Right common carotid artery plus branches (tissue), 1 donor: ENCODE results near the gene CAMK1.

GRCh38 chr3:9384976-9385846 is 12.2 kb upstream of the SETD5 start:
- PRO-cap: no peak

DNA sequence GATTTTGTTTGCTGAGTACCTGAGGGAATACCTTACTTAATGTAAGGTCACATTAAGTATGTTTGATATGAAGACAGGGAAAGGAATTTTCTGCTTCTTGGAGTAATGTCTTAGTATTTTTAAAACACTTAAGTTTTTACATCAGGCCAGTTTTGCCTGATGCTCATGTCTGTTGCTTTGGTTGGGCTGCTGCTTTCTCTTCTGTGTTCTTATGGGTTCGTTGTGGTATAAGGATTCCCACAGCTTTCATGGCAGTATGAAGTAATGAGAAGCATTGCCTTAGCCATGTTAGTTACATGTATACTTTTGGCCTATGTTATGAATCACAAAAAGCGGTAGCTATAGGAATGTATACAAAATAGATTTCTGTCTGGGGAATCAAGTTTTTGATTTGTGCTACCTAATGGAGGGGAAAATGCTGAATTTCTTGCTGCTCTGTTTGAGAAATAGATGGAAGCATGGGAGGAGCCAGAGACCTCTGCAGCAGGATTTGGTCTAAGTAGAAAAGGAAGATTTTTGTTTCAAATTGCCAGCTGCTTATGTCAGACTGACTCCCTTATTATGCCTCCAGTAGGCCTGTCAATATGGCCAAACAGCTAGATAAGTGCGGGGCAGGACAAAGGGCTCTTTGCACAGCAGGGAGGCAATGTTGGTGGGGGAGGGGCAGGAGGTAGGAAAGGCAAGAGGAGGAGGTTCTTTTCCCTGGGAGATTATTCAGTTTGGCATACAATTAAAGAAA is 5.2 kb downstream of the SETD5 start:
- PRO-cap: no peak

DNA sequence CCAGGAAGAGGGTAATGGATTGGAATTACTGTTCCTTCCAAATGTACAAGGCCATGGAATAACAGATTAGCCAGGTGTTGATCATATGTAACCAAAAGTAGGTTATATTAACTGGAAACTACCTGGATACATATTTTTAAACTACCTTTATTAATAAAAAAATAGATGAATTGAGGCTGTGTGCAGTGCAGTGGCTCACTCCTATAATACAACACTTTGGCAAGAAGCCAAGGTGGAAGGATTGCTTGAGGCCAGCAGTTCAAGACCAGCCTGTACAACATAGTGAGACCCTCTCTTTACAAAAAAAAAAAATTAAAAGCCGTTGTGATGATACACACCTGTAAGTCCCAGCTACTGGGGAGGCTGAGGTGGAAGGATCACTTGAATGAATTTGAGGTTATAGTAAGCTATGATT is 43.3 kb downstream of the SETD5 start:
- PRO-cap: unidirectional peak, plus-strand start at position 168 of the sequence

DNA sequence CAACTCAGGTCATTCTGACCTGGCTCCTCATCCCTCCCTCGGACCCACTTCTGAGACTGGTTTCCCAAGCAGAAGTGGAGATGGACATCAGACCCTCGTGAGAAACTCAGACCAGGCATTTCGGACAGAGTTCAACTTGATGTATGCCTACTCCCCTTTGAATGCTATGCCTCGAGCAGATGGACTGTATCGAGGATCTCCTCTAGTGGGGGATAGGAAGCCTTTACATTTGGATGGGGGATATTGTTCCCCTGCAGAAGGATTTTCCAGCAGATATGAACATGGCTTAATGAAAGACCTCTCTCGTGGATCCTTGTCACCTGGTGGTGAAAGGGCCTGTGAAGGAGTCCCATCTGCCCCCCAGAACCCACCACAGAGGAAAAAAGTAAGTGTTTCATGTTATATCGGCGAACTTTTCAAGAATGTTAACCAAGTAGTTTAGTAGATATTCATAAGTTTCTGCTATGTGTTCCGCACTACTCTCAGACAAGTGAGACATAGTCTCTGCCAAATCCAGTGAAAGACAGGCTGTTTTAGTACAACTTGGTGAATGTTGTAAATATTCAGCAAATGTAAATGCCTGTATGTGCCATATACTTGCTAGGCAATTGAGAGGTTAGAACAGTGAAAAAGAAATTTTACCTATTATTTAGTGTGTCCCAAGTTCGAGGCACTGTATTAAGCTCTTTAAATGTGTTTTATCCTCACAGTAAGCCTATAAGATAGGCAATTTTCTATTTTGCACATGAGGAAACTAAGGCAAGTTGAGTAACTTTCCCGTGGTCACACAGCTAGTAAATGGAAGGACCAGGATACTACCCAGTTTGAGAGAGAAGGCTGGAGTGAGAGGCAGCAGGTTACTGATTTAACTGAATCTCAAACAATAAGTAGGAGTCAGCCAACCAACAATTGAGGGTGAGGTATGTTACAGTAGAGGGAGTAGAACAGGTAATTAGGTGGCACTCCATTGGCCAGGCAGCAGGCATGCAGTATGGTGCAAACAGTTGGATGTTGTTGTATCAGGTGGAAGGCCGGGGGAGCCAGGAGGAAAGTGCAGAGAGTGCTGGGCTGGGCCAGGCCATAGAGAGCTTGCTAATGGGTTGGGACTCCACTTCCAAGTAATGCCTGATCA is 73.5 kb downstream of the SETD5 start:
- PRO-cap: no peak

GRCh38 chr3:9477303-9477787 is 76.3 kb downstream of the LHFPL4 start:
- PRO-cap: no peak

DNA sequence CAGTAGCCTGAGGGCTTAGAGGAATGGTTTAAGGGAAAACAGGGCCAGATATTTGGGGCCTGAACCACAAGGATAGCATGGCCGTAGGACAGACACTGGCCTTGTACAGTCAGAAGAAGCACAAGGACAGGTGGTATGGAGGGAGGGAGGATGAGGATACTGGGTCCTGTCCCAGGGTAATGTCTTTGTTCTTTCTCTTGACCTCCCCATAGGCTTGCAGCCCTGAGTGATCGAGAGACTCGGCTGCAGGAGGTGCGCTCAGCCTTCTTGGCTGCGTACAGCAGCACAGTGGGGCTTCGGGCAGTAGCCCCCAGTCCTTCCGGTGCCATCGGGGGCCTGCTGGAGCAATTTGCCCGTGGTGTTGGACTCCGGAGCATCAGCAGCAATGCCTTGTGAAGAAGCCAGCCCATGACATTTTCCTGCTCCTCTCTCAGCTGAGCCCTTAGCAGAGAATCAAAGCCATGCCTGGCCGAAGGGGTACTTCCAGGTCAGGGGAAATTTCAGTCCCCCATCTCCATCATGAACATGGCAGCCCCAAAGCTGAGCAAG is 2.0 kb upstream of the CPNE9 start:
- PRO-cap: no peak

DNA sequence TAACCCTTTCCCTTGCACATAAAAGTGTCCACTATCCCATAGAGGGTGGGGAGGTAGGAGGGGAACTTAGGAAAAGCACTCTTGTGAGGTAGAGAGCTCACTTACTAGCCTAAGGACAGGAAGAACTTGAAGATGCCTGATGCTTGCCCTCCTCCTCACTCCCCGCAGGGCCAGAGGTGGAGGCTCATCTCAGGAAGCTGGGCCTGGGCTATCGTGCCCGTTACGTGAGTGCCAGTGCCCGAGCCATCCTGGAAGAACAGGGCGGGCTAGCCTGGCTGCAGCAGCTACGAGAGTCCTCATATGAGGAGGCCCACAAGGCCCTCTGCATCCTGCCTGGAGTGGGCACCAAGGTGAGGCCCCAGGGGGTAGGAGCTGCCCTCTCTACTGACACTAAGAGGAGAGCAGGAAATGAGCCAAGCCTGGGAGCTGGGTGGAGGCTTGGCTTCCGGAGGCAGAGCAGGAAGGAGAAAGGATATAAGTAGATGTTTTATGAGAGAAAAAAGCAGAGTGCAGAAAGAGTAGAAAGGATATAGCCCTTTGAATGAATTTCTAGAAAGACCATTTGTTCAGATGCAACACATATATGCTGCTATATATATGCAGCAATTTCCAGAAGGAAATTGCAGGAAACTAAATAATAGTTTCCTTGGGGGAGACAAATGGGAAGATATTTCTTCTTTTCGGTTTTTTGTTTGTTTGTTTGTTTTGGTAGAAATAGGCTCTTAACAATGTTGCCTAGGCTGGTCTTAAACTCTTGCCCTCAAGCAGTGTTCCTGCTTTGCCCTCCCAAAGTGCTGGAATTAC is 5.0 kb downstream of the OGG1 start:
- PRO-cap: no peak

DNA sequence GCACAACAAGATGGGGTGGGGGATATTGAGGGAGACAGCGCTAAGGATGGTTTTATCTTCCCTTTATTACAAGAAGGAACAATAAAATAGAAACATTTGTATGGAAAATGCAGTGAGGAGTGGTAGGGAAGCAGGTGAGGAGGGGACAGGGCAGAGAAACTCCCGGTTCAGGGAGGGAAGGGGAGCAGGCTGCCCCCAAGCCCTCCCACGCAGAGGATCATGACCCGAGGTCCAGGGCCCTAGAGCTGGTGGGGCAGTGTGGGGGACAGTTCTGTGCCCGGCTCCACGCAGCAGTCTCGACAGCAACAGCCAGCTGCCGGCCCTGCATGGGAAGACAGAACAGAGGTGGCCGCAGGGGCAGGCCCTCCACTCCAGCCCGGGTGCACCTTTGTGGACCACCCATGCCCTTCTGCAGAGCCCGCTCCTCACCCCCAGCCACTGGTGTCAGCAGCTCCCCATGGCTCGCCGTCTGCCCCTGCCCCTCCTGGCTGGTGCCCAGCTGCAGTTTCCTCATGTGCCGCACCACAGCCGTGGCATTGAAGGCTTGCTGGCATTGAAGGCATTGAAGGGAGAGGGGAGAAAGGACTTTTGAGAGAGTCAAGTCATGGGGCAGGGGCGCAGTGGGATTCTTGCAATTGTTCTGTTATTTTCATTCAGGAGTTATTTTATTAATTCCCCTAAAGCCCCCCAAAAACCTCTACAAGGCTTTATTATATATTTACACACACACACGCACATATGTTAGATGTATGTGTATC is 7.7 kb downstream of the OGG1 start:
- PRO-cap: no peak

DNA sequence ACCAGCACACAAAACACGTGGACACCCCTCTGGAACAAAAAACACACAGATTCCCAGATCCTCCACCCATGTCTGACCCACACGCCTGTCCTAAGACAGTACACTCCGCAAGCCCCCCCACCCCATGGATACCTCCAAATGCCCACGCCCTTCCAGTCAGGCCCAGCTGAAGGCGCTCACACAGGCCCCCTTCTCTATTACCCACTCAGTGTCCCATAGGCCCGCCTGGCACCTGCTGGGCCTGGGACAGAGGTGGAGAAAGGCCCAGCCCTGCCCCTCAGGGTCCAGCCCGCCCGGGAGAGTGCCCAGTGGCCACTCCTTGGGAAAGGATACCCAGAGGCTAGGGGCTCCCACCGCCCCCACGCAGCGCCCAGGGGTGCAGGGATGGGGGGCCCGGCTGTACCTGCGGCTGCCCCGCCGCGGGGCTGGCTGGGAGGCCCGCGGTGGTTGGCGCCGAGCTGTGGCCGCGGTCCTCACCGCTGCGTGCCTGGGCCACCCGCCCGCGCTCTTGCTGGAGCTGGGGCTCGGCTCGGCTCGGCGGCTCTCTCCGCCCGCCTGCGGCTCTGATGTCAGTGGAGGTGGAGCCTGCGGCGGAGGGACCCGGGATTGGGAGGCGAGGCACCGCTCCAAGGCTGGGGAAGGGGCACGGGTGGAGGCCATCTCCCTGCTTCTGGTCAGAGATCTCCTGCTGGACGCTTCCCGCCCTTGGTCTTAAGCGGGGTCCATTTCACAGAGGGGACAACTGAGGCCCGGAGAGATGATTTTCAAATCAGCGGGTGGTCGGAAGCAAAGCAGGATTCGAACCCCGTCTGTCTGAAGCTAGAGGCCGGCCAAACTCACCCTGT is at the start of gene CAMK1:
TSS of gene CAMK1 (minus strand) at position 519 of the 845 bp plus-strand sequence.
- PRO-cap: bidirectional peak, plus-strand start at position 572 of the sequence, minus-strand start at position 510 of the sequence

- PRO-cap: no peak
These were observed 3.8 kb upstream of the IL17RE start for GRCh38 chr3:9898799-9899223.

DNA sequence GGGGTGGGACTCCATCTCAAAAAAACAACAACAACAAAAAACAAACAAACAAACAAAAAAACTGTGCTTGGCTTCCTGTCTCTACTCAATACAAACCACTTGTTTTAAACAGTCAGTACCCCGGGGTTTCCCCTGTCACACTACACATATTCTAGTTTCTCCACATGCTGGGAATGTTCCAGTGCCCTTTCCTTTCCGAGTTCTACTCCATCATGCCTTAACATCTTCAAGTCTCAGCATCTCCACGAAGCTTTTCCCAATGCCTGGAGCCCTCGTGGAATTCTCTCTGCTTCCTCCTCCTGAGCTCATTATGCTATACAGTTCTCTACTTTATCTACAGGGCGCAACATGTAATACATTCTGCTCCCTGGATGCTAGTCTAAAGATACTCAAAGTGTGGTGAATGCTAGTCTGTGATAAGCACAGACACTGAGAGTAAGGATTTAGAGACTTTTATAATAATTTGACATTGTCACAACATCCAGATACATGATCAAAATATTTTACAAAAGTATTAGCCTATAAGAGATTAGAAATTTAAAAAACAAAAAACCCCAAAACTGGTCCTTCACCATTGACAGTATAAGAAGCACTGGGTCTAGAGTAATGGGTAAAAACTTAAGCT is 7.7 kb downstream of the EMC3 start:
- PRO-cap: no peak

DNA sequence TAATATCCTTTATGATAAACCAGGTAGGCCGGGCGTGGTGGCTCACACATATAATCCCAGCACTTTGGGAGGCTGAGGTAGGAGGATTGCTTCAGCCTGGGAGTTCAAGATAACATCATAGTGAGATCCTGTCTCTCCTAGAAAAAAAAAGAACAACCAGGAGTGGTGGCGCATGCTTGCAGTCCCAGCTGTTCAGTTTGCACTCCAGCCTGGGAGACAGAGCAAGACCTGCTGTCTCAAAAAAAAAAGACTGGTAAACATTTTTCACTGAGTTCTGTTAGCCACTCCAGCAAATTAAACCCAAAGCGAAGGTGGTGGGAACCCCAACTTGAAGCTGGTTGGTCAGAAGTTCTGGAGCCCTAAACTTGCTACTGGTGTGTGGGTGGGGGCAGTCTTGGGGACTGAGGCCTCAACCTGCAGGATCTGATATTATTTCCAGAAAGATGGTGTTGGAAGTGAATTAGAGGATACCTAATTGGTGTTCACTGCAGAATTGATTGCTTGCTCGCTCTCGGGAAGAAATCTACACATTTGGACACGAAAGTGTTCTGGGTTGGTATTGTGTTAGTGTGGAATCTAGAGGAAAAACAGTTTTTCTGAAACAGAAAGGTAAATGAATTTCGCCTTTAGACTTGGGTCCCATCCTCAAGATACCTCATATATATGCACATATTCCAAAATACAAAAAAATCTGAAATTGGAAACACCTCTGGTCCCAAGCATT is 9.4 kb upstream of the IRAK2 start:
- PRO-cap: no peak

GRCh38 chr3:10212349-10212796 is 35.9 kb upstream of the TATDN2 start:
- PRO-cap: no peak

DNA sequence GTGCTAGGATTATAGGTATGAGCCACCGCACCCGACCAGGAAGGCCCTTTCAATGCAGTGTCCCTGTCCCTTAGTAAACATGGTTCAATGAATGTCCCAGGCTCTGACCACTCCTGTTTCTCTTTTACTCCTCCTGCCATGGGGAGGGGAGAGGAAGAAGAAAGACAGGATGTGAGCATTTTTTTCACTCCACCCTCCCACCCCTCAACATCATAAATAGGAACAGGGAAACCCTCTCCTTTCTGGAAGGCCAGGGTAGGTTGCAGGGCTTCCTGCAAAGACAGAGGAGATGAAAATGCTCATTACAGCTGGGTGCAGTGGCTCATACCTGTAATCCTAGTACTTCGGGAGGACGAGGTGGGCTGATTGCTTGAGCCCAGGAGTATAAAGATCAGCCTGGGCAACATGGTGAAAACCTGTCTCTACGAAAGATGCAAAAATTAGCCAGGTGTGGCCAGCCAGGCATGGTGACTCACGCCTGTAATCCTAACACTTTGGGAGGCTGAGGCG is 7.4 kb upstream of the TATDN2 start:
- PRO-cap: no peak

DNA sequence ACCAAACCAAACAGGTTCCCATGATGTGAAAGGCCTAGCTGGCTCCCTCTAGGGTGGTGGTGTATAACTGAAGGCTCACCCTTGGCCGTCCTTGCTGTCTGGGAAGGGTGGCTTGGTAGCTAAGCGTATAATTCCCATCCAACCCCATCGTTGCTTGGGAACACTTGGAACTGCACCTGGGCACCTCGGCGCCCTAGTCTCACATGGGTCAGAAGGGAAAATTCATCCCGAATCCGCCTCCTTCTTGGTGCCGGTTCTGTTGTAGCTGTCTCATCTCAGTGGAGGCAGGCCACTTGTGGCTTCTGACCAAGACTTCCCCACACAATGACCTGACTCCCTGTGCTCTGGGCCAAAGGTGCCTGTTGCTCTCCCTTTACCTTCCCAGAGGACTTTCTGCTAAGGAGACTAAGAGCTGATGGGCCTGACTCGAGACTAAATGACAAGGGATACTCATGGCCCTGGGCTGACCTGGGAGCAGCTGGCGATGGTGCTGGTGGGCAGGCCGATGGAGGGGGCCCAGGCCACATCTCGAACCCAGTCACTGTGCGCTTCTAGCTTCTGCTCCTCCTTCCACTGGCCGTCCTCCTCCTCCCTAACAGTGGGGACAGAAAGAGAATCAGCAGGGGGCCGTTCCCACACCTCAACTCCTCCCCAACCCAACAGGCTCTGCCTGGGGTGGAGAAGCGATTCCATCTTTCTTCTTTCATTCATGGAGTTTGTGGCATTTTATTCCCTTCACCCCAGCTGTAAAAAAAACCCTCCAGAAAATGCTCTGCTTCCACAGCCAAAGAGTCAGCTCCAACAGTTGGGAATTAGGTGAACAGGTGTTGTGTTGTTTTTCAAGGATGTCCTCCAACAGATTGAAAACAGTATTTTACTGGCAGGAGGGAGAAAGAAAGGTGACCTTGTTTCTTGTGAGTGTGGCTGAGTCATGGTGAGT is 12.1 kb upstream of the GHRL start:
- PRO-cap: no peak

- PRO-cap: no peak
These were observed 31.1 kb downstream of the ATP2B2 start for GRCh38 chr3:10474260-10474795.

- PRO-cap: no peak
These were observed 721 bp upstream of the ATP2B2 start for GRCh38 chr3:10505990-10506623.

- PRO-cap: no peak
These were observed 29.4 kb downstream of the SLC6A11 start for GRCh38 chr3:10845441-10845875.

- PRO-cap: no peak
These were observed 65.7 kb upstream of the SLC6A1 start for GRCh38 chr3:10926648-10927393.

- PRO-cap: no peak
These were observed 18.3 kb downstream of the SLC6A1 start for GRCh38 chr3:11010726-11011314.